Skeletal muscle tissue (tissue), 7 donors: ENCODE results near the genes TRIM56 and ALKBH4.

- PRO-cap, 3 experiments = no peak in any of the 3 experiments
- RAMPAGE, long total RNA = no peak
- RRBS, 2 experiments = 38 to 43% methylated on average over 2 of the region's 11 CpGs
These were observed 26.7 kb downstream of the EPHB4 start for GRCh38 chr7:100800460-100801226.

DNA sequence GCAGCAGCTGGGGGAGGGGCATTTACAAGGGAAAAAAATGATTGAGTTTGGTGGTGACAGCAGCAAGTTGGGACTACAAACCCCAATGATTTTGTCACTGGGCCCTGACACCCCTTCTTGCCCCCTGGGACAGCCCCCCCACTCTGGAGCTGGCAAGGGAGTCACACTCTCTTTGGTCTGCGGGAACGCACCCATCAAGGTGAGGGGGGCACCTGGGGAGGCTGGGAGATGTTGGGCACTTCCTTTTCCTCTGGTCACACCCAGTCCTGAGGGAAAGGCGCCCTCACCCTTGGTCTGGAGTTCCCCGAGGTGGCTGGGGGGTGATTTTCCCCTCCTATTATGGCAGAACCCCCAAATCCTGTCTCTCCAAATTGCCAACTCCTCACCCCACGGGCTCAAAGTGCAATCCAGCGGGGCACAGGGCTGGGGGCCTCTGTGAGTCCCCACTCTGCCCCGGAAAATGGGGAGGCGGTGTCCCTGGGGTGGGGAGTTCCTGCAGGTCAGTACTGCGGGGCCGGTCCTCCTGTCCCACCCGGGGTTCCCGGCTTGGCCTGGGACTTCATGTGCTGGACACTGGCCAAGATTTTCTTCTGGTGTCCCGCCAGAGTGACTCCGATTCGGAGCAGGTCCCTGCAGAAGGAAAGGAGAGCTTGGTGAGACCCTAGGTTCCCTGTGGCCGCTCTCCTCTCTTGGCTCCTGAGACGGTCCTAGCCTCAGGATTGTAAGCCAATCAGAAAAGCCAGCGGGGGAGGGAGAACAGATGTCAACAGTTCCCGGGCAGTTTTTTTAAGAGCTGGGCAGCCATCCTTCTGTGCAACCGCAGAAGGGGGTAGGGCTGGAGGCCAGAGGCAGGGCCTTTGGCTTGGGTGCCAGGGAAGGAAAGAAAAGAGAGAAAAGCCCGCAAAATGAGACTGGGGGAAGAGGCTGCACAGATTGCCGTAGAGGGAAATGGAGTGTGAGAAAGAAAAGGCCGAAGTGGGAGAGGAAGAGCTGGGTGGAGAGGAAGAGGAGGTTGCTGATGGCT is 24.1 kb downstream of the EPHB4 start:
- PRO-cap, 3 experiments = no peak in any of the 3 experiments
- RAMPAGE, long total RNA = no peak
- RRBS, 2 experiments = 21 to 28% methylated on average over 4 of the region's 23 CpGs

GRCh38 chr7:100807171-100807990 is 19.9 kb downstream of the EPHB4 start:
- PRO-cap, 3 experiments = no peak in any of the 3 experiments
- RAMPAGE, long total RNA = no peak
- RRBS, 2 experiments = no CpG with 5 or more reads among the region's 22 CpGs

GRCh38 chr7:101021662-101022243 is 1.9 kb downstream of the MUC17 start:
- PRO-cap, 3 experiments = no peak in any of the 3 experiments
- RAMPAGE, long total RNA = no peak
- RRBS, 2 experiments = no CpG with 5 or more reads among the region's 6 CpGs

GRCh38 chr7:101084991-101086236 is at the start of gene TRIM56:
TRIM56 (plus strand) TSS chr7:101085481.
- PRO-cap, 3 experiments = peak in 2 of 3 experiments; most common plus-strand start chr7:101085215 (in 1); most common minus-strand start chr7:101085378 (in 1)
- RAMPAGE, long total RNA = start-site peak on the plus strand at chr7:101085388-101085497, 33 and 25 reads in 2 replicates
- RRBS, 2 experiments = no CpG with 5 or more reads among the region's 38 CpGs

GRCh38 chr7:101086997-101088517 is 2.3 kb downstream of the TRIM56 start:
- PRO-cap, 3 experiments = no peak in any of the 3 experiments
- RAMPAGE, long total RNA = no peak
- RRBS, 2 experiments = 61 to 75% methylated on average over 30 to 35 of the region's 78 CpGs

GRCh38 chr7:101104173-101104625 is 18.9 kb downstream of the TRIM56 start:
- PRO-cap, 3 experiments = no peak in any of the 3 experiments
- RAMPAGE, long total RNA = no peak
- RRBS, 2 experiments = no CpG with 5 or more reads among the region's 12 CpGs

GRCh38 chr7:101130187-101130842 is 3.4 kb downstream of the SERPINE1 start:
- PRO-cap, 3 experiments = no peak in any of the 3 experiments
- RAMPAGE, long total RNA = no peak
- RRBS, 2 experiments = 81 to 91% methylated on average over 2 of the region's 12 CpGs

DNA sequence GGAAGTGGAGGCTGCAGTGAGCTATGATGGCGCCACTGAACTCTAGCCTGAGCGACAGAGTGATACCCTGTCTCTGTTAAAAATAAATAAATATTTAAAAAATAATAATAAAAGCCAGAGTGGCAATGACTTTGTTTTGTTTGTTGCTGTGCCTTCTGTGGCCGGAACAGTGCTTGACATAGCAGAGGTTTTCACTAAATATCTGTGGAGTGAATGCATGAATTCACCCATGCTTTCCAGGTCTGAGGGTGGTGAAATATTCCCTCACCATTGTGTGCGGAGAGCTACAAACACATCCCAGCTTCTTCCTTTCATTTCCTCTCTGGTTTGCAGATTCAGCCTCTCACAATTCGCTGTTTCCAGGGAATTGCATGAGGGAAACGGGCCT is 48.1 kb upstream of the CUX1 start:
- PRO-cap, 3 experiments = no peak in any of the 3 experiments
- RAMPAGE, long total RNA = no peak
- RRBS, 2 experiments = no CpG with 5 or more reads among the region's 6 CpGs

- PRO-cap, 3 experiments = no peak in any of the 3 experiments
- RAMPAGE, long total RNA = no peak
- RRBS, 2 experiments = no CpG with 5 or more reads among the region's 6 CpGs
These were observed 11.5 kb downstream of the CUX1 start for GRCh38 chr7:101828777-101829399.

DNA sequence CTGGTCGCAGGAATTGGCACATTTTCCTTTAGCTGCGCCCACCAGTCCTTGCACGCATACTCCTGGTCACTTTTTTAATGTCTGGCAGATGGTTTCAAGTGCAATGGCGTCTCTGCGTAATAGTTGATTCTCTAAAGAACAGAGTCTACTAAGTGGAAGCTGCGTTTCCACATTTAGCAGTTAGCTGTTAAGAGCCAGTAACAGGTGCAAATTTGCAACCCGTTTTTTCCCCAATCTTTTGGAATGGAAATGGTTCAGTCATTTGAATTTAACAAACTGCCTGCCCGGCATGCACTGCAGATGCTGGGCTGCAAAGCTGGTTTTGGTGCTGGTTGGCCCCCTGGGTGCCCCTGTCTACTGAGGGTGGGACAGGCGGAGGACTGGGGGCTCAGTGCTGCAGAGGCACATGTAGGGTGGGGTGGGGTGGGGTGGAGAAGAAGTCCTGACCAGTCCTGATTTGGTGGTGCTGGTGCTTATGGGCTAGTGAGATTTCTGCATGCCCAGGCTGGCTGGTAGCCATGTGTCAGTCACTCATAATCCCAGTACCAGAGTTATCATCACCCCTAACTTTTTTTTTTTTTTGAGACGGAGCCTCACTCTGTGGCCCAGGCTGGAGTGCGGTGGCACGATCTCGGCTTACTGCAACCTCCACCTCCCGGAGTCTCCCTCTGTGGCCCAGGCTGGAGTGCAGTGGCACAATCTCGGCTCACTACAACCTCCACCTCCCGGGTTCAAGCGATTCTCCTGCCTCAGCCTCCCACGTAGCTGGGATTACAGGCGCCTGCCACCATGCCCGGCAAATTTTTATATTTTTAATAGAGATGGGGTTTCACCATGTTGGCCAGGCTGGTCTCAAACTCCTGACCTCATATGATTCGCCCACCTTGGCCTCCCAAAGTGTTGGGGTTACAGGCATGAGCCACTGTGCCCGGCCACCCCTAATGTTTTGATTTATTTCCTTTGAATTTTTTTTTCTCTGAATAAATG is 44.1 kb downstream of the CUX1 start:
- PRO-cap, 3 experiments = no peak in any of the 3 experiments
- RAMPAGE, long total RNA = no peak
- RRBS, 2 experiments = no CpG with 5 or more reads among the region's 22 CpGs

DNA sequence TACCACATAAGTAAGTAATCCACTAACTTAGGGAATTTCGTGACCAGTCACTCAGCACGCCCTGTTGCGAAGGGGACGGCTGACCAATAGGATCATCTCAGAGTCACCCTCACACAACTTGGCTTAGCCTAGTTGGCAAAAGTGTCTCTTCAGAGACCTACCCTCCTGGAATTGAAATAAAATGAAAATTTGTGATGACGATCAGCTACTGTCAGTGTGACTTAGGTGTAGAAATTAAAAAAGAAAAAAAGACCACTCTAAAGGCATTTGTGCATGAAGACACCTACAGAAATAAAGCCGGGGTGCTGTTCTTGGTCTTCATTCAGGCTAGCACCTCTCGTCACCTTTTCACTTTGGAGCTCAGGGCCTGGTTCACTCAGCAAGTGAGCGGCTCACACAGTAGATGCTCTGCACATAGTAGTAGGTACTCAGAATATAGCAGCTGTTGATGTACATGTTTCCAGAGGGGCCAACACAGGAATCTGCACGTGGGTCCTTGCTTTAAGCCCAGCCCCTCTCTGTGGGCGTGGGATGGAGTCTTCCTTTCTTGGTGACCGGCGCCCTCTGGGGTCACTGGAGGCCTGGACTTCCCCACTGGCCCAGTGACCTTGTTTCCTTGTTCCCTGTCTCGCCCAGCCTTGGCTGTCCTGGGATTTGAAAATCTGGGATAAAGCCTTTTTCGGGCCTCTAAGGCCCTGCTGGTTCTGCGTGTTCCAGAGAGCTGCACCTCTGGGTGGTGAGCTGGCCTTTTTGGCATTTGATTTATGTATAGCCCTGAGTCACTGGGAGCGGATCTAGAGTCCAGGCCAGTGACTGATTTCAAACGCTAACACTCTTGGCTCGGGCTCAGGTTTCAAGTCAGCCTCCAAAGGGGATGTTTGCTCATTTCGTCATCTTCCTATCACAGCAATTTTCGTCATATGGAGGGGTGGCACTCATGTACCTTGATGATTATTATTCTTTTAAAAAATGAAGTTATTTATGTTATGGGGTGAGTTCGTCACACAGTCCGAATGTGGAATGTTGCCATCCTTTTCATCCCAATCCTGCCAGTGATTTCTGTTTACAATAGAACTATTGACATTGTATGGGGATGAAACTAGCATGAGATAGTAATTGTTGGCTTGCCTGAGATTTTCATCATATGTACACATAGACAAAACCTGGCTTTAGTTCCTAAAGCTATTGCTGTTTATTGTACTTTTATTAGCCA is 65.2 kb downstream of the CUX1 start:
- PRO-cap, 3 experiments = peak in 2 of 3 experiments; most common minus-strand start position 717 of the sequence (in 2)
- RAMPAGE, long total RNA = no peak
- RRBS, 2 experiments = no CpG with 5 or more reads among the region's 22 CpGs

GRCh38 chr7:102040471-102040857 is 223.0 kb downstream of the CUX1 start:
- PRO-cap, 3 experiments = no peak in any of the 3 experiments
- RAMPAGE, long total RNA = no peak
- RRBS, 2 experiments = 80 to 87% methylated on average over 2 of the region's 9 CpGs

DNA sequence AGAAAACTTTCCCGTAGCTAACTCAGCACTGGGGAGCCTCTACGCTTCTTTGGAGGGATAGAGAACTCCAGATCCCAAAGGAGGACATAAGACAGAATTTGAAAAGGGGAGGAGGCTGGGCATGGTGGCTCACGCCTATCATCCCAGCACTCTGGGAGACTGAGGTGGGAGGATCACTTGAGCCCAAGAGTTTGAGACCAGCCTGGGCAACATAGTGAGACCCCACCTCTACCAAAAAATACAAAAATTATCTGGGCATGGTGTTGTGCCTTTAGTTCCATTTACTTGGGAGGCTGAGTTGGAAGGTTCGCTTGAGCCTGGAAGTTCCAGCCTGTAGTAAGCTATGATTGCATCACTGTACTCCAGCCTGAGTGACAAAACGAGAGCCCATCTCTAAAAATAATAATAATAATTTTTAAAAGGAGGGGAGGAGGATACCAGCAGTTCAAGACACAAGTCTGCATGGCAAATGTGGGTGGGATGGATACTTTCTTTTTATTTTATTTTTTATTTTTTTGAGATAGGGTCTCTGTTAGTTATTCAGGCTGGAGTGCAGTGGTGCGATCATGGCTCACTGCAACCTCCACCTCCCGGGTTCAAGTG is 165.9 kb upstream of the SH2B2 start:
- PRO-cap, 3 experiments = no peak in any of the 3 experiments
- RAMPAGE, long total RNA = no peak
- RRBS, 2 experiments = no CpG with 5 or more reads among the region's 7 CpGs

DNA sequence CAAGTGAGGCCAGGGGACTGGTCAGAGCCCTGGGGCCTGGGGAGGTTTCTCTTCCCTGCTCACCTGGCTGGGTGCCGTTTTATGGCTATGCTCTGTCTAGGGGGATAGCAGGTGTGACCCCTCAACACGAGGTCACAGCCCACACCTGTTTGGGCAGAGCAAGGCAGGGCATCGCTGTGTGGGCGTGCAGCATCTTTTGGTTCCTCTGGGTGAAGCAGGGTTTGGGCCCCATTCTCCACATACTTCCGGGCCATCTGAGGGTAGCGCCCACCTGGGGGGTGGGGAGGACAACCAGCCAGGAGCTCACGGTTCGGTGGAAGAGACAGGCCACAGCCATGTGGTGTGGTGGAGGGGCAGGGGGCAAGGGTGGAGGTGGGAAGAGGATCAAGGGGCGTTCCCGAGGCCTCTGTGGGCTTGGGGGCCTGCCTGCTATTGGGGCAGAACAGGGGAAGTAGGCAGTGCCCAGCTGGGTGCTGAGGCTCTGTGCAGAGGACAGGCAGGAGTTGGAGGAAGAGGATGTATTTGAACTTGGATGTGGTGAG is 2.4 kb downstream of the SH2B2 start:
- PRO-cap, 3 experiments = no peak in any of the 3 experiments
- RAMPAGE, long total RNA = no peak
- RRBS, 2 experiments = no CpG with 5 or more reads among the region's 10 CpGs

DNA sequence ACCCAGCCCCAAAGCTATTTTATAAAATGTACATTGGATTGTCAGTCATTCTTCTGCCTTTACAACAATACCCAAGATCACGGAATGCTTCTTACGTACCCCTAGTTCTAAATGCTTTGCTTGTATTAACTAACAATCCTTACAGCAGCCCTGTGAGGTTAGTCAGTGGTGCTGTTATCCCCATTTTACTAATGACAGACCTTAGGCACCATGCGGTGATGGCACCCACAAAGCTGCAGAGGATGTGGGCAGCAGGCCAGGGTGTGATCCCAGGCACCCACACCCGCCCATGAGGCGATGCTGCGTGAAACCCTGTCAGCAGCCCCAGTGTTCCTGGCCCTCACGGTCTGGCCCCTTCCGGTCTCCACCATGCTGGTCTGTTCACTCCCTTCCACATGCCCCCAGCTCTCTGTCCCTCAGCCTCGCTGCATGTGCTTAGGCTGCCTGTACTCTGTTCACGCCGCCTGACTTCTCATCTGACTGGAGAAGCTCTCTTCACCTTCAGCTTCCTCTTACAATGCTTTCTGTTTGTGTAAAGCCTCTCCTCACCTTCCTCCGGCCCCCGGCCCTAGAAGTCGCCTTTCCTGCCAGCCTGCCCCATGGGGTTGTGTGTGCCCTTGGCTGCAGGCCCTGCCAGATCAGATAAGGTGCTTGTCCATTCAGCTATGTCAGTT is 17.7 kb upstream of the ORAI2 start:
- PRO-cap, 3 experiments = no peak in any of the 3 experiments
- RAMPAGE, long total RNA = no peak
- RRBS, 2 experiments = no CpG with 5 or more reads among the region's 14 CpGs

DNA sequence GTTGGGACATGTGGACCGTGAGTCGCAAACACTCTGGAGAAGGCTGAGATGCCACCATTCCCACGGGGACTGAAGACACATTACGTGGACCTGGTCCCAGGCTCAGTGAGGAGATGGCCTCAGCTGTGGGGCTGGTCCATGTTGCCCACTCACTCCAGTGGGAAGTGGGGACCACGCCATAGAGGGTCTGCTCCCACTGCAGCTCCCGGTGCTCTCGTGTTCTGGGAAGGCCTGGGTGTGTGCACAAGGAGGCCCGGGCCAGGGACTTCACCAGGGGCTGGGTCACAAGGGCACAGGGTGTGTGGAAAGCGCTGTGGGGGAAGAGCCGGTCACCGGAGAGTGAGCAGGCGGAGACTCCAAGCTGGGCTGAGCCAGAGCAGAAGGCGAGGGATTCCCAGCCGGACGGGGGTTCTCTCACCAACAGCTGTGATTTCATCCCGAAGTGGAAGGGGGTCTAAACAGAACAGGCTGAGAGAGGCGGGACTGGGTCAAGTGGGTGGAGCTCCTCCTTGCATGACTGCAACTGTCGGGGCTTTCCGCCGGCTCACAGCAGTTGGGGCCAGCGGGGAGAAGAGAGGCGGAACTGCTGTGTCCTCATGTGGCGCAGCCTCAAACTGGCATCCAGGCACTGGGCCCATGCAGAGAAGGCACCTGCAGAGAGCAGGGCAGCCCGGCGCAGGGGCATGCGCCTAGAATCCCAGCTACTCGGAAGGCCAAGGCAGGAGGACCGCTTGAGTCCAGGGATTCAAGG is 7.7 kb upstream of the ORAI2 start:
- PRO-cap, 3 experiments = peak in 3 of 3 experiments; most common plus-strand start position 374 of the sequence (in 1); most common minus-strand start position 428 of the sequence (in 1)
- RAMPAGE, long total RNA = no peak
- RRBS, 2 experiments = 47 to 55% methylated on average over 9 to 14 of the region's 28 CpGs

GRCh38 chr7:102464149-102465251 is at the start of gene ALKBH4:
ALKBH4 (minus strand) TSS chr7:102464863.
- PRO-cap, 3 experiments = peak in 3 of 3 experiments; most common plus-strand start chr7:102465013 (in 3); most common minus-strand start chr7:102464857 (in 3)
- RAMPAGE, long total RNA = start-site peak on the minus strand at chr7:102464846-102464873, 21 and 35 reads in 2 replicates
- RRBS, 2 experiments = 1 to 2% methylated on average over 32 to 36 of the region's 98 CpGs

DNA sequence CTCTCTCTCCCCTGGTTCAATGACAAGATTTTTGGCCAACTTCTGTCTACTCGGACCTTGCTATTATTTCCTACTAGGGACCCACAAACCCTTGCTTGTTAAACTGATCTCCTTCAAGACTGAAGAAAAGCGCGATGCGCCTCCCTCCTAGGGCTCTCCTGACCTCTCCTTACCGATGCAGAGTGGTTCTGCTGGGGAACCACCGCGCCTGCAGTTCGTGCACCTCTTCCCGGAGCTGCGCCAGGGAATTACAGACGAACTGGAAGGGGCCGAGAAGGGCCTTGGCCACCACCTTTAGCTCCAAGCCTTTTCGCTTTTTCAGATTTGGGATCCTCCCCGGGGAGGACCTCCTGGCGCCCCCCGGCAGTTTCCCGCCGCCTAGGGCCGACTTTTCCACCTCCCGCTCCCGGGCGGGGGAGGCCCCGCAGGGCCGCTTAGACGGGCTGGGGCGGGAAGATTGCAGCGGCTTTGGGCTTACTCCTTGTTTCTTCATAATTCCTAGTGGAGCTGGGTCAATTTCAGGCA is 17.5 kb upstream of the PMPCB start:
- PRO-cap, 3 experiments = no peak in any of the 3 experiments
- RAMPAGE, long total RNA = no peak
- RRBS, 2 experiments = 1 to 4% methylated on average over 4 of the region's 27 CpGs

GRCh38 chr7:103310097-103310844 is 13.0 kb downstream of the PMPCB start:
- PRO-cap, 3 experiments = no peak in any of the 3 experiments
- RAMPAGE, long total RNA = no peak
- RRBS, 2 experiments = no CpG with 5 or more reads among the region's 6 CpGs